T-cell (primary cell): ENCODE results near the genes PLXND1, TMCC1, ATP2C1 and CPNE4.

DNA sequence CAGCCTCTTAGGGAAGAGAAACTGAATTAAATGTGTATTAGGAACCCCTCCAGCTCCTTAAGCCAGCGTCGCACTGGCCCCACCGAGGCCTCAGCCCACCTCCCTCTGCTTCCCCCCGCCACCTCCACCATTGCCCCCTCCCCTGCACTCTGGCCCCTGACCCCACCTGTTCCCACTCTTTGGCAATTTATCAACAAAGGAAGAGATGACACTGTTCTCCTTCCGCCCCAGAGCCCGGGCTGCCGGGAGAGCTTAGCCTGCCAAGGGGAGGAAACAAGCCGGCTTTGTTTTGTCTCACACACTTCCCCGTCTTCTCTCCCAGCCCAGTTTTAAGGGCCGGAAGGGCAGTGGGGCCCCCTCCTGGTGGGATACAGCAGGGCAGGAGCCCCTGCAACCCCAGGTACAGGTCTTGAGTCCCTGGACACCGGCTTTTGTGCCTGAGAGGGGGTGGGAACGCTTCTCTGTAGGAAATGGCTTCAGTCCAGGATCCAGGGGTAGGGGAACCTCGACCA, 27.3 kb downstream of the GP9 start:
- PRO-cap, 7 experiments, result peak in 1 of 7 experiments; most common minus-strand start position 176 of the sequence (in 1)

DNA sequence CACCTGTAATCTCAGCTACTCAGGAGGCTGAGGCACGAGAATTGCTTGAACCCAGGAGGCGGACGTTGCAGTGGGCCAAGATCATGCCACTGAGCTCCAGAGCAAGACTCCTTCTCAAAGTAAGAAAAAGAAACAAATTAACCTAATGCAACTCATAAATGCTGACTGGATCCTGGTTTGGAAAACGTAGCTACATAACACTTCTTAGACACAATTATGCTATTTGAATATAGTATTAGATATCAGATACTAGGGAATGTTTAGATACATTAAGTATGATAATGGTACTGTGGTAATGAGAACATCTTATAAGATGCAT, 5.7 kb upstream of the ISY1 start:
- PRO-cap, 7 experiments, result peak in 2 of 7 experiments; most common minus-strand start position 64 of the sequence (in 2)

DNA sequence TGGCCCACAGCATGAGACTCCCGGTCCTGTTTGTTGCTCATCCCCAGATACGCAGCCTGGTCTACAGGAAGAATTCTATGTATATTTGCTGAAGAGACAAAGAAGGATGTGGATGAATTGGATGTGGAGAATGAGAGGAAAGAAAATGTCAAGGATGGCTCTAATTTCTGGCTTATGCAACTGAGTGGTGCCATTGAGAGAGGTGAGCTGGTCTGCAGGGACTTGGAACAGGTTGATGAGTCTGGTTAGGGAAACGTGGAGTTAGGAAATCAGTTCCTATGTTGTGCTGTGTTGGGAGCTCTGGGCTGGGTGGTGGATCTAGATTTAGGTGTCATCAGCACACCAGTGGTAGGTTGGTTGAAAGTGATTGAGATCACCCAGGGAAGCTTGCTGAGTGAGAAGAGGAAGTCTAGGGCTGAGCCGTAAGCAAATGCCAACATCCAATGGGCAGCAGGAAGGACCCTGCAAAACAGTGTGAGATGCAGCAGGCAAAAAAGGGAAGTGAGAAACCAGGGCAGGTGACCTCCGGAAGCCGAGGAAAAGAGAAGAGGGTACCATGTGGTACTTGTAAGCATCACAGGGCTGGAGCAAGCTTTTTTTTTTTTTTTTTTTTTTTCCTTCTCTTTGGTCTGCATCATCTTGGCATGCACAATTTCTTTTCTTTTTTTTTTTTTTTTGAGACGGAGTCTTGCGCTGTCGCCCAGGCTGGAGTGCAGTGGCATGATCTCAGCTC, 16.0 kb upstream of the COPG1 start:
- PRO-cap, 7 experiments, result no peak in any of the 7 experiments

DNA sequence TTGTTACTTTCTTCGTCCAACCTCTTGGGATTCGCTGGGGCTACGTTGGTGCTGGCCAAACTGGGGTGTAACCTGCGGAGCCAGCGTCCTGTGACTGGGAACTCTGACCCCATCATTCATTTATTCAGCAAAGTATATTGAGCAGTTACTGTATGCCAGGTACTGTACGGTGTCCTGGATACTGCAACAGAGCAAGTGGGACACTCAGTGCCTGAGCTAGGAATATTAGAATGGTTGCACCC, 551 bp downstream of the COPG1 start:
- PRO-cap, 7 experiments, result no peak in any of the 7 experiments

- PRO-cap, 7 experiments, result no peak in any of the 7 experiments
Measured at GRCh38 chr3:129436226-129437494, 3.1 kb downstream of the MBD4 start.

DNA sequence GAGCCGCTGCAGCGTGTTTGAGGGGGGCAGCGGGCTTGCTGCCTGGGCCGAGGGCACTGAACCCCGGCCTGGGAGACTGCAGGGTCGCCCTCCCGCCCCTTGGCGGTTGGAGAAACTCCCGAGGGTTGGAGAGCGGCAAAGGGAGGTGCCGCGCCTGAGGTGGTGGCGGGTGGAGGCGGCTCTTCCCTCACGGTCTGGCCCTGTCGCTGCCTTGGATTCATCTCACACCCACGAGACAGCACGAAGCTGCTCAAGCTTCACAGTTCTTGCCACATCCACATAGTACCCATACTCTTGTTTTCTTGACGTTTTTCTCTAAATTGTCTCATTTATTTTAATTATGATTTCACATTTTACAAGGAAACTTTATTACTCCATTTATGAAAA, 398 bp downstream of the IFT122 start:
- PRO-cap, 7 experiments, result peak in 7 of 7 experiments; most common plus-strand start position 225 of the sequence (in 7); most common minus-strand start position 224 of the sequence (in 7)

- PRO-cap, 7 experiments, result no peak in any of the 7 experiments
Measured at GRCh38 chr3:129557059-129558013, 14.4 kb downstream of the H1-8 start.

- PRO-cap, 7 experiments, result peak in 5 of 7 experiments; most common minus-strand start chr3:129606775 (in 3)
Measured at GRCh38 chr3:129606098-129606860, at the start of gene PLXND1. TSS of gene PLXND1 (minus strand) at chr3:129606676.

- PRO-cap, 7 experiments, result no peak in any of the 7 experiments
Measured at GRCh38 chr3:129614748-129615400, 8.4 kb upstream of the PLXND1 start.

DNA sequence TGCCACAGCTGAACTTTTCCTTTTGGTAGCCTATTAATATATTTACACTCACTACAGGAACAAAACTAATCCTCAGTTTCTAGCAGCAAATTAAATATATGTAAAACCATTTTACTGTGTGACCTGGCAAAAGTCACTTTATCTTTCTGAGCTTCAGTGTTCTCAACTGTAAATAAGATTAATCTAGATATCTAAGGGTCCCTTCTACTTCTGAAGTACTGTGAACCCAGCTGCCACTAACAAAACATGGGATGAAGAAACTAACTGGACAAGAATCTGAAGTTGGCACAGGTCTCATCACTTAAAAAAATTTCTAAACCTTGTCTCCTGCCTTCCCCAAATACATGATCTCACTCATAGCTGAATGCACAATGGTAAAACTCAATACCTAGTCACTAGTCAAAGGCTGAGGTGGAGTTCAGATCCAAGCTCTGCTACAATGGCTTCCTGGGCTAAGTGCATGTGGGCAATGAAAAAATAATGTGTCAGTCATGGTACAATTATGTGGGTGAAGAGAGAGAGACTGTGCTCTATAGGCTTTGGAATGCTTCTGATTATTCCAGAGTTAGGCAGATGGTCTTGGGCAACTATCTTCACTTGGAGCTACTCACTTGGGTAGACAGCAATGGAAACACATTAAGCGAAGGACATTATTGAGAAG, 58.4 kb upstream of the PLXND1 start:
- PRO-cap, 7 experiments, result no peak in any of the 7 experiments

GRCh38 chr3:129822661-129822990, 70.9 kb downstream of the TMCC1 start:
- PRO-cap, 7 experiments, result no peak in any of the 7 experiments

GRCh38 chr3:129827645-129828695, 65.5 kb downstream of the TMCC1 start:
- PRO-cap, 7 experiments, result peak in 2 of 7 experiments; most common plus-strand start chr3:129828047 (in 2); most common minus-strand start chr3:129827885 (in 2)

GRCh38 chr3:129893261-129894300, at the start of gene TMCC1:
TSS of gene TMCC1 (minus strand) at chr3:129893711.
- PRO-cap, 7 experiments, result peak in 7 of 7 experiments; most common plus-strand start chr3:129893488 (in 7); most common minus-strand start chr3:129893419 (in 7)

DNA sequence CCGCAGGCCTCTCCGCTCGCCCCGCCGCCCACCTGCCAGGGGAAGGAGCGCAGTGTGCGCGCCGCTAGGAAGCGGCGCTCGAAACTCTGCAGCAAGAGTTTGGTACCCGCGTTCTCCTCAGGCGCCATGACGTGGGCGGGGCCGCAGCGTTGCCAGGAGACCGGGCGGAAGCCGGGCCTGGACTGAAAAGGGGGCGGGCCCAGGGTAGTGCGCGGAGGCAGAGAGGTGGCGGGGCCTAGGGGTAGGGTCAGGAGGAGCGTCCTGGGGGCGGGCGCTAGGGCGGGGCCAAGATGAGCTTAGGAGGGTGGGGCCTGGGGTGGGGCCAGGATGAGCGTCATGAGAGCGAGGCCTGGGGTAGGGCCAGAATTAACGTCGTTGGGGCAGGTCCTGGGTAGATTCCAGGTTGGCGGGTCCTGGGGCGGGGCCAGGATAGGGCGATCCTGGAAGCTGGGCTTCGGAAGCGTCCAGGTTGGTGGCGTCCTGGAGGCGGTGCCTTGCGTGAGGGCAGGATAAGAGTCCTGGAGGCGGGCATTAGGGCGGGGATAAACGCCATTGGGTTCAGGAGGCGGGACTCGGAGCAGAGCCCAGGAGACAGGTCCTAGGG, 29.8 kb downstream of the ALG1L2 start:
- PRO-cap, 7 experiments, result peak in 7 of 7 experiments; most common plus-strand start position 363 of the sequence (in 7); most common minus-strand start position 137 of the sequence (in 4)

GRCh38 chr3:130893812-130894990, at the start of gene ATP2C1:
TSS of gene ATP2C1 (plus strand) at chr3:130894084.
- PRO-cap, 7 experiments, result peak in 7 of 7 experiments; most common plus-strand start chr3:130894018 (in 4); most common minus-strand start chr3:130893948 (in 6)

DNA sequence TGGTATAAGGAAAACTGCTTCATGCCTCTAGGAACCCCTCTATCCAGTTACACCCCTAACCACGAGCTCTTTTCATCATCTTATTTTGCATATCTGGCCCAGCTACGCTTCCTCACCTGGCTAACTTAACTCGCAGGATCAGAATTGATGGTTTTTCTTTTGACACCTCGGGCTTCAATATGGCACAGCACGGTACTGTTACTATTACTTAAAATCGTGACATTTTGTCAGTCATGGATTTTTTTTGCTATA, 796 bp downstream of the ASTE1 start:
- PRO-cap, 7 experiments, result peak in 2 of 7 experiments; most common minus-strand start position 173 of the sequence (in 1)

DNA sequence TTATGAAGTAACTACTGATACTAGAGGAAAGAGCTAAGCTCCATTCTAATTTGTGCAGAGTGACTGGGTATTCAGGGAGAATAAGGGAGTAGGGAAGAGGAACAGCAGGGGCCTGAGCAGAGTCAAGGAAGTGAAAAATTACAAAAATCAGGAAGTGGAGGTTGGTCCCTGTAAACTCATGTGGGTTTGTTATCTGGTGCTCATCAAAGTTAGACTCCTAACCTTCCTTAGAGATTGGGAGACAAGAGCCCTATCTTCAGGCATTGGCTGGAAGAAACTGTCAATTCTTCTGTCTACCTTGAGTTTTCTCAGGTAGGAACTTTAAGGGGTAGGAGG, 82.5 kb downstream of the NEK11 start:
- PRO-cap, 7 experiments, result no peak in any of the 7 experiments

DNA sequence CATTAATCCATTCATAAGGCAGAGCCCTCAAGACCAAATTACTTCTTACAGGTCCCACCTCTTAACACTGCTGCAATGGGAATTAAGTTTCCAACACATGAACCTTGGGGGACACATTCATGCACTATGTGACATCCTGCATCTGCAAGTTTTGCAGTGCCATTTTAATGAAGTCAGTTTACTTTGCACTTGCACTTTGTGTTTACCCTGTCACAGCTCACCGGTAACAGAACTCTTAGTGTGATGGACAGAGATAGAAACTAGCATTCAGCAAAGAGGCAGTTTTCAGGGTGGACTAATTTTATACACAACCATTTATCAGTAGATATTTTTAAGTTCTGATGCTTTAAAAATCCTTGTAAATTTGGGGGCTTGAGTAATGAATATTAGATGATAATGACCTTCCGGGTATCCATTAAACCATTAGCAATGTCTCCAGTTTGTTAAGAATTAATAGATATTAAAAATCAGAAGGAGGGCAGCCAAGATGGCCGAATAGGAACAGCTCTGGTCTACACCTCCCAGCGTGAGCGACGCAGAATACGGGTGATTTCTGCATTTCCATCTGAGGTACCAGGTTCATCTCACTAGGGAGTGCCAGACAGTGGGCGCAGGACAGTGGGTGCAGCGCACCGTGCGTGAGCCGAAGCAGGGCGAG, 50.4 kb upstream of the NUDT16 start:
- PRO-cap, 7 experiments, result no peak in any of the 7 experiments

DNA sequence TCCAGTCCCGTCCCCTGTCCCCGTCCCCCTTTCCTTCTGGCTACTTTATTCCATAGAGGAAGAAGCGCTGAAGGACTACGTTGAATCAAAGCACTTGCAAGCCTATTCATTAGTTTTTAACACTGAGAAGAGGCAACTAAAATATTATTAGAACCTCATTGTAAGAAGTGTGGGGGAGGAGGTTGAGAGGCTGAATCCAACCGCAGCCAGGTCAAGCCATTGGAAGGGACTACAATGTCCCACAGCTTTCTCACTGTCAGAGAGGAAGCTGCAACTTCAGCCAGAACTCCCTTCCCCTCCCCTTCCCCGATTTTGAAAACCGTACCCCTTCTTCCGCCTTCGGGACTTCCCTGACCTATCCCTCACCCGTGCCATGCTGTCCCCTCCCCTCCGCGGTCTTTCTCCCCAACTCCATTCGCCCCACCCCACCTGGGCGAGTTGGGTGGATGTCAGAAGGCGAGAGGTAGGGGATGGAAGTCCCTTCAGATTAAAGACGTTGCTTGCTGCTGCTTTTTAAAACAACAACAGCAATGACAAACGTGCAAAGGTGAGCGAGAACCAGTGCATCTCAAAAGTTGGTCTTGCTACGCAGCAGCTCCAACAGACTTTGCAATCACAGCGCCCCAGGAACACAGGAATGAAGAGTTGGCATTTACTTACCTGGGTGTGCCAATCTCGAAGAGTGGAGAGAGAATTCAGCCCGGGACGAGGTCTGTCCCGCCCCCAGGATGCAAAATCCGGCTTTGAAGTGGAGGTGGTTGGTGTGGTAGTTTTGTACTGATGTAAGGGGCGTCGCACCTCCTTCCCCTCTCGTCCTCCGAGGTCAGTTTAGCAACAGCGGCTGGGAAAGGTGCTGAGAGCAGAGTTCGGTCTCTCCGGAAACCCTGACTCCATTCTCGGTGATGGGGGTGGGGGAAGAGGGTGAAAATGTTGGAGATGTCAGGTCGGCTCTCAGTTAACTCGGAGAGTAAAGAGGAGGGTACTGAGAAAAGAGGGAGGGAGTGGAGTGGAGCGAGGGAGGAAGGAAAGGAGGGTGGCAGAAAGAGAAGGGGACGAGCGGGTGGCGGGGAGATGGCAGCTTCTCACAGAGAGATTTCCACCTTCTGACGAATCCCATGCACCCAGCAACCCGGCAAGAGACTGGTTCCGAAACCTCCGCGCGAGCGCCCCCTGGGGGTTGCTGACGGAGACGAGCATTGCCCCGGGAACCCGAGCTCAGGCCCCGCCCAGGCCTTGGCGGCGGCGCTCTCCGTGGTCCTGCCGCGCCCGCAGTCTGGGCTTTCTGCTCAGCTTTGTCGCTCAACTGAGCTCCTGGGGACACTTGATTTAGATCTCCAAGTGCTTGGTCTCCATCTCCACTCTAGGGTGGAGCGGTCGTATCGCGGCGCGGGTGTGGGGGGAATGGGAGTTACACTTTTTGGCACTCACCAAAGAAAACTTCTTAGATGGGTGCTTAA, at the start of gene CPNE4:
Gene CPNE4 (minus strand): TSS at position 1,108 of the 1,457 bp plus-strand sequence.
- PRO-cap, 7 experiments, result no peak in any of the 7 experiments

DNA sequence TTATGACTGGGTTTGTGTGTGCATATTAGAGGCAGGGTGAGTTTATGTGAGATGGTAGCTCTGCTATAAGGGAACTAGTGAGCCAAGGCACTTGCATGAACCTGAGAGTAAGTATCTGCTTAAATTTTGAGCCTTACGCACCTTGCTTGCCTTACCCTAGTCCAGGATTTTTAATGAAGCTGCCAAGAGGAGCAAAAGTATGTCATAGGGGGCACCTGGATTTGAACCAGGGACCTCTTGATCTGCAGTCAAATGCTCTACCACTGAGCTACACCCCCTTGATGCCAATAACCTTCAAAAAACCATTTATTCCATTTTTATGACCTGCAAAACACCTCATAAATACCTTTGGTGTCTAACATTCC, 88.3 kb upstream of the ACP3 start:
- PRO-cap, 7 experiments, result no peak in any of the 7 experiments